Heart (tissue), 3 donors: ENCODE measurements around a stretch of chr4.

GRCh38 chr4:174545220-174545855 is 23.1 kb upstream of the HPGD start:
- RAMPAGE, long total RNA, 2 experiments: no peak in any of the 2 experiments

- RAMPAGE, long total RNA, 2 experiments: no peak in any of the 2 experiments
These were observed 140.4 kb downstream of the GPM6A start for GRCh38 chr4:175671625-175672046.

- RAMPAGE, long total RNA, 2 experiments: no peak in any of the 2 experiments
These were observed 30.9 kb downstream of the ASB5 start for GRCh38 chr4:176237970-176238677.

- RAMPAGE, long total RNA, 2 experiments: no peak in any of the 2 experiments
These were observed 2184.7 kb upstream of the TENM3 start for GRCh38 chr4:180058172-180059288.

- RAMPAGE, long total RNA, 2 experiments: no peak in any of the 2 experiments
These were observed 204.6 kb downstream of the TENM3 start for GRCh38 chr4:182447742-182448324.

- RAMPAGE, long total RNA, 2 experiments: no peak in any of the 2 experiments
These were observed 312.8 kb downstream of the TENM3 start for GRCh38 chr4:182555831-182556563.

GRCh38 chr4:182560162-182560827 is 317.1 kb downstream of the TENM3 start:
- RAMPAGE, long total RNA, 2 experiments: no peak in any of the 2 experiments

- RAMPAGE, long total RNA, 2 experiments: no peak in any of the 2 experiments
These were observed 525 bp downstream of the DCTD start for GRCh38 chr4:182916672-182917049.

DNA sequence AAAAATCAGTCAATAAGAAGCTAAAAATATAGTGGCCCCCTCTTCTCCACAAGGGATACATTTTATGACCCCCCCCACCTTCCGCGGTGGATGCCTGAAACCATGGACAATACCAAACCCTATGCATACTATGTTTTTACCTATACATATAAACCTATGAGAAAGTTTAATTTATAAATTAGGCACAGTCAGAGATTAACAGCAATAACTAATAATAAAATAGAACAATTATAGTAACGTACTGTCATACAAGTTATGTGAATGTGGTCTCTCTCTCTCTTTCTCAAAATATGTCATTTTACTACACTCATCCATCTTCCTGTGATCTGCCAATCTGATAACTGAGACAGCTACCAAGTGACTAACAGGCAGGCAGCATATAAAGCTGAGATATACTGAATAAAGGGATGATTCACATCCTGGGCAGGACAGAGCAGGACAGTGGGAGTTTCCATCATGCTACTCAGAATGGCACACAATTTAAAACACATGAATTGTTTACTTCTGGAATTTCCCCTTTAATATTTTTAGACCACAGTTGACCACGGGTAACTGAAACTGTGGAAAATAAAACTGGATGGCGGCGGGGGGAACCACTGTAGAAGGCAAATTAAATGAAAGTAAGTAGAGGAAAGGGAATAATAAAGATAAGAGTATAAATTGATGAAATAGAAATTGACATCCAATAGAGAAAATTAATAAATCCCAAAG is 58.5 kb upstream of the DCTD start:
- RAMPAGE, long total RNA, 2 experiments: no peak in any of the 2 experiments

GRCh38 chr4:183270875-183271314 is 49.2 kb downstream of the CLDN22 start:
- RAMPAGE, long total RNA, 2 experiments: no peak in any of the 2 experiments

DNA sequence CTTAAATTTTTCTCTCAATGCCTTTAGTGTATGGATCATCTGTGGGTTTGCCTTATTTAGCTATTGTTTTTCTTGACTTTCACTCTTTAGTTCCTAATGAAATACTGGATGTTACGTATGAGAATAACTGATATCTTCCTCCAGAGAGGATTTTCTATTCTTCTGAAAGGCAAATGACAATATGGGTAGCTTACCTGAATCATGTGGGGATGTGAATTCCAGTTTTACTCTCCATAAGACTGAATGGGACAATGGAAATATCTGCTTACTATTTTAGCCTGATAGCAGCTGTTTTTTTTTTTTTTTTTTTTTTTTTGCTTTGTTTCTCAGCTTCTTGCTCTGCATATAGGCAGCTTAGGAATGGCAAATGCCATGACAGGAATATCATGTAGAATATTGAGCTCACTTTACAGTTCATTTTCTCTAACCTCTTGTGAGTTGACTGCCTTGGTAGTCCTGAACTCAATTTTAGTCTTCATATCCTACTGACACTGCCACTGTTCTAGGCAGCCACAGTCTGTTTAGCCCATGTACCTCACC is 40.1 kb downstream of the CLDN22 start:
- RAMPAGE, long total RNA, 2 experiments: no peak in any of the 2 experiments

GRCh38 chr4:183505431-183506608 is 962 bp downstream of the ING2 start:
- RAMPAGE, long total RNA, 2 experiments: start-site peak on the plus strand in 1 of 2 experiments, at chr4:183506095-183506102 at its widest, 29 reads per replicate

GRCh38 chr4:183635813-183636176 is 23.2 kb downstream of the RWDD4 start:
- RAMPAGE, long total RNA, 2 experiments: no peak in any of the 2 experiments

DNA sequence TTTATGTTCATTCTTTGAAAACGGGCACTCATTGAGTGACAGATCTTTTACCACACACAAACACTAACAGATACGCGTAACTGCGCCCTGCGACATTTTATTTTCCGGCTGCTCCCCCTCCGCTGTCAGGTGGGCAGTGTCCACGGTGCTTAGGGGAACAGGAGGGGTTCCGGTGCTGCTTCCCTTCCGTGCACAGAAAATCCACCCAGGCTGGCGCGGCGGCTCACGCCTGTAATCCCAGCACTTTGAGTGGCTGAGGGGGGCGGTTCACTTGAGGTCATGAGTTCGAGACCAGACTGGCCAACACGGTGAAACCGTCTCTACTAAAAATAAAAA is 62.6 kb downstream of the TRAPPC11 start:
- RAMPAGE, long total RNA, 2 experiments: no peak in any of the 2 experiments

GRCh38 chr4:183765023-183766054 is 106.2 kb downstream of the TRAPPC11 start:
- RAMPAGE, long total RNA, 2 experiments: no peak in any of the 2 experiments

- RAMPAGE, long total RNA, 2 experiments: no peak in any of the 2 experiments
These were observed 106.9 kb upstream of the STOX2 start for GRCh38 chr4:183797799-183798975.

- RAMPAGE, long total RNA, 2 experiments: no peak in any of the 2 experiments
These were observed 97.0 kb upstream of the STOX2 start for GRCh38 chr4:183807903-183808681.

DNA sequence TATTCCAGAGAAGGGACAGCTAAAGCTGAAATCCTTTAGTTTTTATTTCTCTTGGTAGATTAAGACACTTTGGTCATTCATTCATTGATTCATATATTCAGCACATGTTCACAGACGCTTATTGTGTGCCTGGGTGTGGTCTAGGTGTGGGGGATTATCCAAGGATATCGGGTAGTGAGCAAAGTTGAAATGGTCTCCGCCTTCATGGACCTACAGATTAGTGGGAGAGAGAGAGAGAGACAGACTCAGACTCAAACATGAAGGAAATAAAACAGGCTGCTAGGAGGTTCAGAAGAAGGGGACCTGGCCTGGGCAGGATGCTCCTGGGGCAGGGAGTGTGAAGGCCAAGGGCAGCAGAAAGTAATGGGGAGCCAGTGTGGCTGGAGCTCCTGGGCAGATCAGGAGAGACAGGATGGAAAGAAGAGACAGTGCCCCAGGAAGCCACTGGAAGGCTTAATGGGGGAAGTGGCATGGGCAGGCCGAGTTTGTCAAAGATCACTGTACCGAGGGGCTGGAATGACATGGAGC is 45.1 kb downstream of the STOX2 start:
- RAMPAGE, long total RNA, 2 experiments: no peak in any of the 2 experiments

DNA sequence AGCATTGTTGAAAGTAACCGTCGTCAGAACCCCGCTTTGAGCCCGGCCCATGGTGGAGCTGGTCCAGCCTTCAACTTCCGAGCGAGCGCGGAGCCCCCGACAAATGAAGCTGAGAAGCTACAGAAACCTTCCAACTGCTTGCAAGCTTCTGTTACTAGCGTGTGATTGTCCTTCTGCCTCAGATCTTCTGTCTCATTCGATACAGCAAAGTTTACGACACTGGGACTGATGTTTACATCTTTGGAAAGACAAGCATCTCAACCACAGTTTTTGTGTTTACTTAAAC is 112.0 kb downstream of the STOX2 start:
- RAMPAGE, long total RNA, 2 experiments: no peak in any of the 2 experiments

- RAMPAGE, long total RNA, 2 experiments: no peak in any of the 2 experiments
These were observed 123.5 kb downstream of the STOX2 start for GRCh38 chr4:184028476-184029221.